Metastatic Liver Carcinoma in the Lung (tissue), 2 donors: ENCODE measurements around a stretch of chr2.

DNA sequence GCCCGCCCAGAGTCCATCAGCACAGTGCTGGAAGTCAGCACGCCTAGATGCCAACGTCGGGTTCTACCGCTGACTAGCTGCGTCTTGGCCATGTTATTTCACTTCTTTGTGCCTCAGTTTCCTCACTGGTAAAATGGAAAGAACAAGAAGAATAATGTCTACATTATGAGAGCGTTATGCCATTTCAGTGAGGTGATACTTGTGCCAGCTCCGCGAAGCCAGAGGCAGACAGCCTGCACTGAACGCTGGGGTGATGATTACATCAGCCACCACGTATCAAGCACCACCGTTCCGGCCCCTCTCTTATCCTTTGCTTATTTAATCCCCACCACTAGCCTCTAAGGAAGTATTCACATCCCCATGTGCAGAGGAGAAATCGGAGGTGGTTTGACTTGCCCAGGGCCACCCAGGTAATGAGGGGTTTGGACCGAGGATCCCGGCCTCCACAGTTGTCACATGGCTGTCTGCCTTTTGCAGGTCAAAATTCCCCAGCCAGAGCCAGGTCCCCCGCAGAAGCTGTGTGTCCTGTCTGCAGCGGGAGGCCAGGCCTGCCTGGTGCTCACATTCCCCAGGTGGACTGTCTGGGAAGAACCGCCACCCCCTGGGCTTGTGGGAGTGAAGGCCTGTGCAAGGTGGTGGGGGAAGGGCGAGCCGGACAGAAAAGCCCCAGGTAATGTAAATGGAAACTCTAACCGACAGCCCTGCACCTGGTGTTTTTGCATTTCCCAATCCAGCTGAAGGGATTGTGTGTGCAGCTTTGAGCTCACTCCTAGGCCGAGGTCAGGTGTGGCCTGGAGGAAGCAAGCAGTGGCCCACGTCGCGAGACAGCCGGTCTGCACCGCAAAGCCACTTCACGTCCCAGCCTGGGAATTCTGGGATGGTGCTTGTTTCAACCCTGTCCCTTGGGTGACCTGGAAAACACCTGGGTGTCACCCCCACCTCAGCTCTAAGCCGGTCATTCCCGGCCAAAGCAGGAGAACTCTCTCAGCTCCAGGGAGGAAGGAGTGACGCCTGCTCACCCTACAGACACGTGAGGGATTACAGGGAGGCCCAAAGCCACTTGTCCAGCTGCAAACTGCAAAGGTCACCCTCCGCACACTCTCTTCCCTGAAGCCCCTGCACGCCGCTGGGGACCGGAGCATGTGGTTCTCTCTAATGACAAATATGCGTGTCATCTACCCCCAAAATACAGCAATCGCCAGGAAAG, 108.4 kb upstream of the ID2 start:
- PRO-cap, 2 experiments, result no peak in any of the 2 experiments

DNA sequence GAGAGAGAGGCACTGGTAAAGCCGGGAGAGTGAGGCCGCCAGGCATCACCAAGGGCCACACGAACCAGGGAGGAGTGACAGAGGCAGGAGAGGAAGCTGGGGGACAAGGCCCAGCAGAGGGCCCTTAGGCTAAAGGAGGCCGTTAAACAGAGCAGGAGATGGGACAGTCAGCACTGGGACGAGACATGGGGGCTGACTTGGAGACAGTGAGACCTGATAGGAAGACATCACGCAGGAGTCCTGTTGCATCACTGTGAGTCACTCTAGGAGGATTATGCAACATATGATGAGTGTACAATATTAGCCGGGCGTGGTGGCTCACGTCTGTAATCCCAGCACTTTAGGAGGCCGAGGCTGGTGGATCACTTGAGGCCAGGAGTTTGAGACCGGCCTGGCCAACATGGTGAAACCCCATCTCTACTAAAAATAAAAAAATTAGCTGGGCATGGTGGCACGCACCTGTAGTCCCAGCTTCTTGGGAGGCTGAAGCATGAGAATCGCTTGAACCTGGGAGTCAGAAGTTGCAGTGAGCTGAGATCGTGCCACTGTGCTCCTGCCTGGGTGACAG, 83.5 kb upstream of the ID2 start:
- PRO-cap, 2 experiments, result no peak in any of the 2 experiments

DNA sequence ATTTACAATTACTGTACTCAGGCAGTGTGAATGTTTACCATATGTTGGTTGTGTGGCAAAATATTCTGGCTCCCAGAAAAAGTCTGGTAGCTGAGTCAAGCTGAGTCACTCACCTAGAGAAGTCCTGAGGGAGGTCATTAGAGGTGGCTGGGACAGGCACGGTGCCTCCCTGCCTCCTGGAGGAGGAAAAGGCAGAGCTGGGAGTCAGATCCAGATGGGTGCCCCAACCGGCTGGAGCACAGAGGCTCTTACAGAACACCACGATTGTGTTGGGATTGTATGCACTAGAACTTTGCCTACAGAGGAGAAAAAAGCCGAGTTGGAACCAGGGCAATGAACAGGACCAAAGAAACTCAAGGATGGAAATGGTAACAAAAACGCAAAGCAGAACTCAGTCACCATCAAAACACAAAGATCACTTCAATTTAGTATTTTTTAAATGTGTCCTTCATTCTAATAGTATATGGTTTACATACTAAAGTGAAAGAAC, 19.2 kb upstream of the ID2 start:
- PRO-cap, 2 experiments, result no peak in any of the 2 experiments

- PRO-cap, 2 experiments, result peak in 2 of 2 experiments; most common plus-strand start chr2:8679211 (in 2); most common minus-strand start chr2:8678811 (in 2)
Measured at GRCh38 chr2:8678606-8679608, 2.9 kb upstream of the ID2 start.

DNA sequence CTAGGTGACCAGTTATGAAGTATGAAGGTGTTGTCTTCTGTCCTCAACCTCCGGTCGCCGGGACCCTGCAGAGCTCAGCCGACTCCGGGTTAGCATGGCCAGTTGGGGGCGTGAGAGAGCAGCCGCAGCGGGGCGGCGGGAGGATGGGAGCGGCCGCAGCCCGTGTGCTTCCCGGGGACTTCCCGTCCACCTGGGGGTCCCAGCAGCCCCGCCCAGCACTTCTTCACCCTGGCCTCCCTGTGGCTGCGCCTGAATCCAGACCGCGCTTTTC, 11.4 kb downstream of the ID2 start:
- PRO-cap, 2 experiments, result no peak in any of the 2 experiments

DNA sequence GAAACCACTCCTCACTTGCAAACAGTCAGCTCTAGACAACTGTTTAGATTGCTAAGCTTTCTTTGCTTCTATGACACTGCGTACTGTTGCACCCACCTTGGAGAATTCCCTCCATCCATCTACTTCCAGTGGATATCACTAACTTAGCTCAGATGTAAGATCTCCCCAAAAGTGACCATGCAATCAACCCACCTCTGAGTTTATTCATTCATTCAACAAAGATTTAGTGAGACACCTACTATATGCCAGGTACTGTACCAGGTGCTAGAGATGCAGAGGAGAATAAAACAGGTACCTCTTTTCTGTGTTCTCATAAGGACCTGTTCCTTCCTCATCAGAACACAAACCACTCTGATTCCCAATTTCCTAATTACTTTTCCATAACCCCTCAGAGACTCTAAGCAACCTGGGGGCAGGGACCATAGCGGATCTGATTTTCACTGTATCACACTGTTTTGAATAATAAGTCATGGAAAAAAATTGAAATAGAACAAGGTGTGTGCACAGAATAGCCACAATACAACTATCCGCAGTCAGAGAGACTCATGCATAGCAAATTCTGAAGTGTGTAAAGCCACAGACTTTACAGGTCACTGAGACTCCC, 20.9 kb downstream of the MBOAT2 start:
- PRO-cap, 2 experiments, result no peak in any of the 2 experiments

GRCh38 chr2:9002570-9003358, 720 bp downstream of the MBOAT2 start:
- PRO-cap, 2 experiments, result no peak in any of the 2 experiments

DNA sequence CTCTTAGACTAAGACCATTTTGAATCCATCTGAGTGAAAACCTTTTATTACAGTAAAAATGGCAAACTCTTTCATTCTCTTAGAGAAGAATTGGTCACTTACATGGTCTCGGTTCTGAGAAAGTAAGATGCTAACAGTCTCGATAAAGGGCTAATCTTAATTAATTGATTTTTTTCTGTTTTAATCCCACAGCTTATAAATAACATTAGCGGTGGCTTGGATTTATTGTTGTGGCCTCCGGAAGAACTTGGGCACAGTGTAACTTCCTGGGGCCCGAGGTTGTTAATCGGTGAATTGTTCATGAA, 90.3 kb upstream of the ASAP2 start:
- PRO-cap, 2 experiments, result no peak in any of the 2 experiments

DNA sequence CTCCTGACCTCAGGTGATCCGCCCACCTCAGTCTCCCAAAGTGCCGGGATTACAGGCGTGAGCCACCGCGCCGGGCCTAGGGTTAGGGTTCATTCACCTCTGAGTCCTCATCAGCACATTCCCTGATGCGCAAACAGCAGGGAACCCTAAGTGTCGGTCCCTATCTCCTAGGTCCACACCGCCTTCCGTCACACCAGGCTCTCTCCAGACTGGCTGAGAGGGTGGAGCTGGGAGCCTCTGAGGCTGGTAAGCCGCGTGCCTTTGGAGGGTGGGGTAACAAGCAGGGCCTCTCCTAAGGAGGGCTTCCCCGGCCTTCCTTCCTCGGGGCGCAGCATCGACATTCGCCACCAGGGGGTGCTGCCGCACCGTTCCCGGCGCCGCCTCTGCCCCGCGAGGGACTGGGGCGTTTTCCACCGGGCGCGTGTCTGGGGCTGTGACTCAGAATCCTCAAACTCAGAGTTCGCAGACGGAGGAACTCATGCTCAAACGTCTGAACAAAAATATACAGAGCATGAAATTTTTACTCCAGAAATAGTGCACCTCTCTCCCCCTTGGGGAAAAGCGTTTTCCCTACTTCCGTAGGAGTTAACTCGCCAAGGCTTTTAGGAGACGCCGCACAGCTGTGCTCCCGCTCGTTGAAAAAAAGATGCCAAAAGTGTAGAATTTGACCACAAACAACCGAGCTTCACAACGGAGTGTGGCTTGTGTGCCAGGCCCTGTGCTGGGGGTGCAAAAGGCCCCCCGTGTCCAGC, 63.9 kb upstream of the ASAP2 start:
- PRO-cap, 2 experiments, result no peak in any of the 2 experiments

- PRO-cap, 2 experiments, result no peak in any of the 2 experiments
Measured at GRCh38 chr2:9170718-9171326, 35.8 kb upstream of the ASAP2 start.

DNA sequence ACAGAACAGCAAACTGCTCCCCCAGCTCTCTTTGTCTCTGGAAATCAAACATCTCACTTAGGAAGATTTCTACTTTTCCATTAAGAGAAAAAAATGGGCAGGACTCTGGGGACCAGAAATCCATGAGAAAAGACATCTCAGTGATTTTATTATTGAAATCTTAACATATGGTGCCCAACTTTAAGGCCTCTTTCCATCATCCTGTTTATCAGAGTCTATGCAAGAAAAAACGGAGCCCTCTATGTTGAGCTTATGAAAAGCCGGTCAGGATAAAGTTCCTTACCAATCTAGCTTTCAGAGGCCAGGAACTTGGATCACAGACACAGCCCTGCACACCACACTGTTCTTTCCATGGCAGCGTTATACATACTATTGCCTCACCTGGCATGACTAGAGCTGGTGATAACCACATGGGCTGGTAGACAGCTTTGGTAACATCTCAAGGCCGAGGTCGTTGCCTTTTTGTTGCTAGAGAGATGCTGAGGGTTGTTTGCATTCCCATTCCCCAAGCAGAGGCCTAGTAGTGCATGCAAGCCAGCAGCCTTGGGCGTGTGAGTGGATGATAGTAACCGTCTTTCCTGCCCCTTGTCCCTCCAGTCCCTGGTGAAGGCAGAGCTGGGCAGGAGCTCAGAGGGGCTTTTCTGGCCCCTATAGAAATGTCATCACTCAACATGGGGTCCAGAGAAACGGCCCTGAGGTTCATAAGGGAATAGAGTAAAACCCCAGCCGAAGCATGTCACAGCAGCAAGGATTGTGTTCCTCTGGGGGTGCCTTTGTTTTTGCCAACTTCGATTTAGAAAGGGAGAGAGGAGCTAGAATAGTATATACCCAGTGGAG, 78.0 kb downstream of the ITGB1BP1 start:
- PRO-cap, 2 experiments, result no peak in any of the 2 experiments

GRCh38 chr2:9347417-9348071, 75.8 kb downstream of the ITGB1BP1 start:
- PRO-cap, 2 experiments, result no peak in any of the 2 experiments

DNA sequence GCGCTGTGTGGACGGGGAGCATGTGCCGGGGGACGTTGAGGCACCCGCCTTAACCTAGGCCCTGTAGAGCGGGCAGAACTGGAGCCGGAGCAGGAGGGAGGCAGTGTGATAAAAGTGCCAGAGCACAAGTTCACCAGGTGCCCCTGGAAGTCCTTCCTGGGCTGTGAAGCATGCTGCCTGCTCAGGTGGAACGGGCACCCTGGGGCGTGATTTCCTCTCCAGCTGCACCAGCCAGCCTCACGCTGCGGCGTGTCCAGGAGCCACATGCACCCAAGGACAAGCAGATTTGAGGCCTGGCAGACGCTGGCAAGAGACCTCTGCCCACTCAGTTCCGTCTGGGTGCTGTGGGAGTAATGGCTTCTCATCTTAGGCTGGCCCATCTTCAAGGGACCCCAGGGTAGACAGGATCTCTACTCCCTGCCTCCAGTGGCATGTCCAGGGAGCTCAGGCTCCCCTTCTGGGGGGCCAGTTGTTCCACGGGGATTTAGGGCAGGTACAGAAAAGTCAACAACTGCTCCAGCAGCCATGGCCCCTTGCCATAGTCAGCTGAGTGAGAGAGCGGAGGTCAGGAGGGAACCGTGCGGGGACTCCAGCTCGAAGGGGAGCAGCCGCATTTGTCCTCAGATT, 50.1 kb downstream of the ITGB1BP1 start:
- PRO-cap, 2 experiments, result no peak in any of the 2 experiments

GRCh38 chr2:9392847-9393718, 30.2 kb downstream of the ITGB1BP1 start:
- PRO-cap, 2 experiments, result no peak in any of the 2 experiments

DNA sequence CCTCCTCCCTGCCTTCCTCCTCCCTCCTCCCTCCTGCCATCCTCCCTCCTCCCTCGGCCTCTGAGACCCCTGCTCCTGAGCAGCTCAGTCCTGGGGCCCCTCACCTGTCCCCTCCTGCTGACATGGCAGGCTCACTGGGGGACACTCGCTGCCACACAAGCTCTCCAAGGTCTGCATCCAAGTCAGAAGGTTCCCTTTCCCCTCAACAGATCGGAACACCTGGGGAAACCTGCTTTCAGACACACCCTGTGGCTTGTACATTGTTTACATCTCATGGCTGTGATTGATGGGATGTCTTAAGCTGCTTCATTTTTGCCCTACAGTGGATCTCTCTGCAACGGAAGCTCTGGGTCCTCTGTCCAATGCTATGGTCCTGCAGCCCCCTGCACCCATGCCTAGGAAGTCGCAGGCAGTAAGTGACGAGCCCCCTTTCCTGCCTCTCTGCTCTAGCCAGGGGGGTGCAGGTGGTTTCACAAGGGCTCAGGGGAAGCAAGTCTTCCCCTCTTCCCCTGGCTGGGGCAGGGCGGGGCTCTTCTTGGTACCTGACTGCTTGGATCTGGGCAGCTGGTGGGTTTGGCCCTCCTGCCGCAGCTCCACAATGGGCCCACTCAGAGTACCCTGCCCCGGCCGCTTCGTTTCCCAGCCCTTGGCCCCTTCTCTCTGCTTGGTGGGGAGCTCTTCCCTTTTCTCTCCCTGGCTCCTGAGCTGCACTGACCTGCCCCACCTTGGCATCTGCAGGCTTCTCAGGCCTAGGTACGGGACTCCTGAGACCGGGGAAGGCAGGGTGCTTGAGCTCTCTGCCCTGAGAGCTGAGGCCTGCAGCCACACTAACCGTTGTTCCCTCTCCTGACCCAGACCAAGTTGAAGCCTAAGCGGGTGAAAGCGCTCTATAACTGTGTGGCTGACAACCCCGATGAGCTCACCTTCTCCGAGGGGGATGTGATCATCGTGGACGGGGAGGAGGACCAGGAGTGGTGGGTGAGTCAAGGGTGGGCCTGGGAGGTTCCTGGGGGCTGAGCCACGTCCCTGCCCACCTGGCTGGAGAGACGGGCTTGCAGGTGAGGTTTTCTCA, 22.6 kb downstream of the ITGB1BP1 start:
- PRO-cap, 2 experiments, result no peak in any of the 2 experiments

DNA sequence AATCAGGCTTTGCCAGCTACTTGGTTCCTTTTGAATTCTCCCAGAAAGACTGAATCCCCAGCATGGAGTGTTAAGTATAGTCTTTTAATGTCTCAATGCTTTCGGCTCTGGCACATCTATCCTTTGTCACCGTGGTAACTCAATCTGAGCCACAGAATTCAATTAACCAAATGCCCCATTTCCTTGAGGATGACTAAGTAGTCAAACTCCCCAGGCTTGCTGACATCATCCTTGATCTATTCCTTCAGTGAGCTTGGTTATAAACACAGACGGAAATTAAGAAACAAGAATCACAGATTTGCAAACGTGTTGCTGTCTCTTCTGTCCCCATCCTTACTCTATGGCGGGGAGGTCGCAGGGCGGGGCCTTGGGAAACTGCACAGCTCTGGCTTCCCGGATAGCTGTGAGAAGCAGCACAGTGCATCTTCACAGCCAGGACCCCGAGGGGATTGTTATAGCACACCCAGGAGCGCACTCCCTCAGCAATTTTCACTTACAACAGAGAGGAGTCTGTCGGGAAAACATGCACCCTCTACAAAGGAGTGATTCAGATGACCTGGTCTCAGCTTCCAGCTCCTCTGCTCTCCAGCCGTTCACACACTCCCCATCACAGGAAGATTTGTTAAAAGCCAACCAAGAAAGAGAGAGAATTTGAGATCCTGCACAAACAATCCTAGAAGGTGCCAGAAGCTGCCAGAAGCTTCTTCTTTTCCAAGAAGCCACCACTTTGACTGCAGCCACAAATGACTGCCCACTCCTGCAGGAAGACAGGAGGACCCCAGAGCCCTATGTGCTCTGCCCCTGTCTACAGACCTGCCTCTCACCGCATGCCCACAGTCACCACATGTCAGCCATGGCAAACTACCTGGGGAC, 44.8 kb upstream of the YWHAQ start:
- PRO-cap, 2 experiments, result no peak in any of the 2 experiments

DNA sequence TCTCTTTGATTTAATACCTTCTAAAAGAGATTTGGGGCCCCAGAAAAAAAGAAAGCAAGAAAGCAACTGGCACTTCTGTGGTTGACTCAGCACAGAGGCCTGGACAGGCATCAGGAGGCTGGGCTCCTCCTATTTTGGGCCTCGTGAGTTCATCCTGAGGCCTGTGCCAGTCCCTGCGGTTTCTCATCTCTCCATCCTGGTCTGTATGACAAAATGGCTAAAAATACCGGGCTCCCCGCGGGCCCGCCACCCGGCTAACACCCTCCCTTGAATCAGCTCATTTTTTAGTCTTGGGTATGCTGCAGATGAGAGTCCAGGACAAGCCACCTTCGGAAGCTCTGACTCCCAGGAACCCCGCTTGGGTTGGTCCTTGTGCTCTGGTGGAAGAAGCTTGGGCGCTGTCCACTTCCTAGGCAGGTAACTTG, 62.4 kb upstream of the YWHAQ start:
- PRO-cap, 2 experiments, result no peak in any of the 2 experiments

DNA sequence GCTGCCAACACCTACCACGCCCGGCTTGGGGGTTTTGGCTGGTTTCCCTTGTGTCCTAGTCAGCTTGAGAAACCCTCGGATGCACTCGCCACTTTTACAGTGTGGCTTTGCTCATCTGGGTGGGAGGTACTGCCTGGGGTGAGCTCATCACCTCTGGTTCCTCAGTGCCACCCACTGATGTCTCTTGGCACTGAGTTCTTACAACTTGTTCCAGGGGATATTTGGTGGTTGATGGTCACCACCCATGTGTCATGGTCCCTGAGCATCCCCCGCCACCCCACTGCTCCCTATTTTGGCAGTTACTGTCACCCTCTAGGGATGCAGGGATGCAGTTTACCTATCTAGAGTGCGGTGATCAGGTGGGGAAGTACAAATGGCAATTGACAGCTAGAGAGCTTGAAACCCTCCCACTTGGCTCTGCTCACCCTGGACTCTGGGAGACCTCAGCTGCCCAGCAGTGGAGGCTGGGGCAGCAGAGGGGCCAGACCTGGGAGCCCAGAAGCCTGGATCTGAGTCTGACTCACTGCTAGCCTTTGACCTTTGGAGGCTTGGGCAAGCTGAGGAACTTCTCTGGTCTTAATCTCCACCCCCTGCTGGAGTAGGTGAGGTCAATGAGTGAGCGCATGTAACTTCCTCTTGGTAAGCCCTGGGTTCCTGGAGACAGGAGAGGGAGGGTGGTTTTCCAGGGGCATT, 72.7 kb upstream of the YWHAQ start:
- PRO-cap, 2 experiments, result no peak in any of the 2 experiments

GRCh38 chr2:9714817-9715066, 83.9 kb upstream of the YWHAQ start:
- PRO-cap, 2 experiments, result peak in 1 of 2 experiments; most common minus-strand start chr2:9714981 (in 1)

- PRO-cap, 2 experiments, result no peak in any of the 2 experiments
Measured at GRCh38 chr2:9803023-9803625, 40.1 kb upstream of the TAF1B start.